Heart left ventricle (tissue), 7 donors: ENCODE measurements around the gene SPPL3.

DNA sequence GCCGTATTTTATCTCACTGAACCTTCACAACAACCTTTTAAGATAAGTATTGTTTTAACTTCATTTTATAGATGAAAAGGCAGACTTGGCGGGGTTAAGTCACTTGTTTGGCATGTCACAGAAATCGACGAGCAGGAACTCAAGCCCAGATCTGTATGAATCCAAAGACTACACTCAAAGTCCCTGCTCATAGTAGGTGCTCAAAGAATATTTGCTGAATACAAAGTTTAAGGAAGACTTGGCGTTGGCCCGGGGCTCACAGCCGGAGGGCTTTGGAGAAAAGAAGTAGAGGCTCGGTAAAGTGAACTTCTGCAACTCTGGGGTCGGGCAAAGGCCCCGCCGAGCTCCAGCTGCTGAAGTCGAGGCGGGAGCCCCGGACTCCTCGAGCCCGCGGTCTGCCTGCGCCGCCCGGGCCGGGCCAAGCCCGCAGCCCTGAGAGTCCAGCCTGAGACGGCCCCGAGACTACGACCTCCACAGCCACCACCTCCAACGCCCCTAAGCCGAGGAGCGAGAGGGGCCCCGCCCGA lies 356 bp downstream of the GCN1 start:
- PRO-cap, 6 experiments, result no peak in any of the 6 experiments
- RAMPAGE, long total RNA, 2 experiments, result no peak in any of the 2 experiments
- RRBS, result 1% methylated on average over 12 of the region's 30 CpGs

DNA sequence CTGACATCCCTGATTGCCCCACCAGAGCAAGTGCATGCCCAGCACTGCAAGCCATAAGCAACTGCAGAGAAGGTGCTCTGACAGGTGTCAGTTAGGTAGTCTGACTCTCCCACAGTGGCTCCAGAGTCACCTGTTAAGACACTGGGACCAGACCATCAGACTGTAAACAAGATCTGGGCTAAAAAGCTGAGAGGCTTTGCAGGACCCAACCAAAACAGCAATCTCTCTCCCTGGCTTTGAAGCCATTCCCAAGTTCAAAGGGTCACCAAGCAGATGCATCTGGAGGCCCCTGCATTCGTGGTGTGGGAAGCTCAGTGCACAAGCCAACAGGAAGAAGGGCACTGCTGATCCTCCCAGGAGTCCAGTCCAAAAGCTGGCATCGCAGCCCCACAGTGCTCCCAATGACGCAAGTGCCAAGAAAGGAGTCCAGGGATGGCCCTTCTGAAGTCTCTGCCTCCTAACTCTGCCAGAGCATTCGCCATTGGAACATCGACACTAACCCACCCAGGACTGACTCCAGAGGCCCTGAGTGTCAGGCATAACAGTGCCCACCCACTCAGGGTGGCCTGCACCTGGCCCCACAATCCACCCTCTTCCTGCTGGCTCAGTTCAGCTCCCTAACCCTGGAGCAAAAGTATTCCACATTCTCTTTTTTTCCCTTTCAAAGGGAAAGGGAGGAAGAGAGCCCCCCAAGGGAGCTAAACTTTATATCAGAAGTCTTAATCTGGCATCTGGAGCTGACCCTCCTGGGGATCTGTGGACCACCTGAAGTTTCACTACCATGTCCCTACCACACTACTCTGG lies 25.0 kb downstream of the PXN start:
- PRO-cap, 6 experiments, result no peak in any of the 6 experiments
- RAMPAGE, long total RNA, 2 experiments, result no peak in any of the 2 experiments
- RRBS, result no CpG with 5 or more reads among the region's 5 CpGs

- PRO-cap, 6 experiments, result peak in 5 of 6 experiments; most common plus-strand start chr12:120250251 (in 2); most common minus-strand start chr12:120249613 (in 3)
- RAMPAGE, long total RNA, 2 experiments, result start-site peak on the minus strand in 1 of 2 experiments, at chr12:120249950-120250166 at its widest, 6 to 18 reads per replicate
- RRBS, result no CpG with 5 or more reads among the region's 10 CpGs
These were observed 15.6 kb downstream of the PXN start for GRCh38 chr12:120249527-120250656.

GRCh38 chr12:120365720-120366522 lies 3.0 kb downstream of the MSI1 start:
- PRO-cap, 6 experiments, result no peak in any of the 6 experiments
- RAMPAGE, long total RNA, 2 experiments, result no peak in any of the 2 experiments
- RRBS, result no CpG with 5 or more reads among the region's 17 CpGs

DNA sequence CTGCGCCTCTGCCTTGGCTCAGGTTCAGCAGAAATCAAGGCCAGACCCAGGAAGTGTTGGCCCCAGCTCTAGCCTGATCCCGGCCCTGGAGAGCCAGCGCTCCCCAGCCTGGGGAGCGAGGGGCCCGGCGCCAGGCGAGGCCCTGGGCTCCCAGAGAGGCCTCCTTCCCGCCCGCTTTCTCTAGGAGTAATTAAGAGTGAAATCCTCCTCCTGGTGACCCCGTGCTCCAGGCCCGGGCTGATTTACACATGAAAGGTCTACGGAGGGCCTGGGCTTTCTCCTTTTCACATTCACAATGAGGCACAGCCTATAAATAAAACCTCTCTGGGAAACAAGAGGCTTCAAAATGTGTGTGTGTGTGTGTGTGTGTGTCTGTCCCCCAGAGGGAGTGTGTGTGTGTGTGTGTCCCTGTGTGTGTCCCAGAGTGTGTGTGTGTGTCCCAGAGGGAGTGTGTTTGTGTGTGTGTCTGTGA lies 23.9 kb upstream of the COX6A1 start:
- PRO-cap, 6 experiments, result peak in 4 of 6 experiments; most common plus-strand start position 96 of the sequence (in 2); most common minus-strand start position 110 of the sequence (in 1)
- RAMPAGE, long total RNA, 2 experiments, result no peak in any of the 2 experiments
- RRBS, result 11% methylated on average over 8 of the region's 12 CpGs

GRCh38 chr12:120428828-120429268 lies 9.1 kb upstream of the COX6A1 start:
- PRO-cap, 6 experiments, result no peak in any of the 6 experiments
- RAMPAGE, long total RNA, 2 experiments, result no peak in any of the 2 experiments
- RRBS, result no CpG with 5 or more reads among the region's 4 CpGs

DNA sequence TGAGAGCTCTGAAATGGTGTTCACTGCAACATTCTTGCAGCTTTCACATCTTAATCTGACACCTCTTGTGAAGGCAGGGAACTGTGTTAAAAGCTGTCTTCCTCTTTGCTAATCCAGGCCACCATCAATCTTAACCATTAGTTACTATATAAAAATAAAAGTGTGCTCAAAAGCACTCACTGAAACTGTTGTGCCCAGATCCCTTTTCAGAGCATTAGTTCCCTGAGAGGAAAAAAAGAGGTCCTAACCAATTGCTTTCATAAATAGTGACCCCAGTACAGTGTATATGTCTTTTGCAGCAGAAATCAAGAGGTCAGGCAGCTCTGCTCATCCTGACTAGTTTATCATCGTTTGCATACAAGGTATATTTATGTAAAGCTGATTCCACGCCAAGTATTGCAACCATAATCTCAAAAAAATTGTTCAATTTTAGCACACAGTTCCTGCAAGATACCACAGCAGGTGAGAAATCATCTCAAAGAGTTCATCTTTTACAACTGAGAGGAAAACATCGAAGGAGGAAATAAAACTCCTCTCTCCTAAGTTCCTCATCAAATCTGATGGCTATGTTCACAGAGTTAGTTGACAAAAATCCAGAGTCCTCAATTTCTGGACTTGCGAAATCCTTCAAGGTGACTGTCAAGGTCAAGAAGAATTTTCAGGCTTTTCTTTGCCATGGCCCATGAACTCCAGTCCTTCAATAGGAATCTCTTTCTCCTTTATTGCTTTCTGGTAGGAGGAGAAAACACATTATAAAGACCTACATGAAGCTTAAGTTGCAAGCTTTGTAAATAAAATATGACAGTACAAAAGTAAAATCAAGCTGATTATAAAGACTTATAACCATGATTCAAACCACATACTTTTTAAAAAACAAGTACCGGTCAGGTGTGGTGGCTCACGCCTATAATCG lies 1.7 kb downstream of the TRIAP1 start:
- PRO-cap, 6 experiments, result no peak in any of the 6 experiments
- RAMPAGE, long total RNA, 2 experiments, result no peak in any of the 2 experiments
- RRBS, result no CpG with 5 or more reads among the region's 7 CpGs

DNA sequence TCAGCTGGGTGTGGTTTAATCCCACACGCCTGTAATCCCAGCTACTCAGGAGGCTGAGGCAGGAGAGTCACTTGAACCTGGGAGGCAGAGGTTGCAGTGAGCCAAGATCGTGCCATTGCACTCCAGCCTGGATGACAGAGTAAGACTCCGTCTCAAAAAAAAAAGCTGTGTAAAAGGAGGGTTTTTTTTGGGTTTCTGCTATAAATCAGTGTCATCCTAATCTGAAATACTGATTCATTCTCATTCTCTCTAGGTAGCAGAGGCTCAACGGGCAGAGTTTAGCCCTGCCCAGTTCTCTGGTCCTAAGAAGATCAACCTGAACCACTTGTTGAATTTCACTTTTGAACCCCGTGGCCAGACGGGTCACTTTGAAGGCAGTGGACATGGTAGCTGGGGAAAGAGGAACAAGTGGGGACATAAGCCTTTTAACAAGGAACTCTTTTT lies 18.1 kb downstream of the RNF10 start:
- PRO-cap, 6 experiments, result no peak in any of the 6 experiments
- RAMPAGE, long total RNA, 2 experiments, result no peak in any of the 2 experiments
- RRBS, result no CpG with 5 or more reads among the region's 6 CpGs

DNA sequence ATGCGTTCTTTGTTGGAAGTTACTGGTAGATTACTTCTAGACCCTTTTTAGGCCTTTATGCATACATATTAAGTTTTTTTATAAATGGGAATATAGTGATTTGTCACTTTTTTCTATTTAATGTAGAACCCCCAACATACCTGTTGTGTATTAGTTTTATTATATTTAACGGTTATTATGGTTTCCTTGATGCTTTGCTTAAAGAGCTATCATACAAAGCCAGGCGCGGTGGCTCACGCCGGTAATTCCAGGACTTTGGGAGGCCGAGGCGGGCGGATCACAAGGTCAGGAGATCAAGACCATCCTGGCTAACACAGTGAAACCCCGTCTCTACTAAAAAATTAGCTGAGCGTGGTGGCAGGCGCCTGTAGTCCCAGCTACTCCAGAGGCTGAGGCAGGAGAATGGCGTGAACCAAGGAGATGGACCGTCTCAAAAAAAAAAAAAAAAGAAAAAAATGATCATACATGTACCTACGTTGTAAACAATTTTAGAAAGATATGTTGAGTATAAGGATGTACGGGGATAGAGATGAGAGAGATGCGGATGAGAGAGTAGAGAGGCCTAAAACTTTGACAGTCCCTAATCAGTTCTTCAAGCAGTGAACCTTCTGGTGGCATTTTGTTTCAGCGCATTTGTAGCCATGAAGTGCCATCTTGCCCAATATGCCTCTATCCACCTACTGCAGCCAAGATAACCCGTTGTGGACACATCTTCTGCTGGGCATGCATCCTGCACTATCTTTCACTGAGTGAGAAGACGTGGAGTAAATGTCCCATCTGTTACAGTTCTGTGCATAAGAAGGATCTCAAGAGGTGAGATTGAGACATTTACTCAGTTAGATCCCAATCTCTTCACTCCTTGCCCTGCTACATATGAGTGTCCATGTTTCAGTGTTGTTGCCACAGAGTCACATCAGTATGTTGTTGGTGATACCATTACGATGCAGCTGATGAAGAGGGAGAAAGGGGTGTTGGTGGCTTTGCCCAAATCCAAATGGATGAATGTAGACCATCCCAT lies 22.8 kb downstream of the RNF10 start:
- PRO-cap, 6 experiments, result no peak in any of the 6 experiments
- RAMPAGE, long total RNA, 2 experiments, result no peak in any of the 2 experiments
- RRBS, result no CpG with 5 or more reads among the region's 21 CpGs

- PRO-cap, 6 experiments, result no peak in any of the 6 experiments
- RAMPAGE, long total RNA, 2 experiments, result no peak in any of the 2 experiments
- RRBS, result no CpG with 5 or more reads among the region's 15 CpGs
These were observed 7.8 kb upstream of the POP5 start for GRCh38 chr12:120588764-120589616.

GRCh38 chr12:120641250-120641663 lies 831 bp downstream of the CABP1 start:
- PRO-cap, 6 experiments, result no peak in any of the 6 experiments
- RAMPAGE, long total RNA, 2 experiments, result no peak in any of the 2 experiments
- RRBS, result 1% methylated on average over 35 of the region's 47 CpGs

DNA sequence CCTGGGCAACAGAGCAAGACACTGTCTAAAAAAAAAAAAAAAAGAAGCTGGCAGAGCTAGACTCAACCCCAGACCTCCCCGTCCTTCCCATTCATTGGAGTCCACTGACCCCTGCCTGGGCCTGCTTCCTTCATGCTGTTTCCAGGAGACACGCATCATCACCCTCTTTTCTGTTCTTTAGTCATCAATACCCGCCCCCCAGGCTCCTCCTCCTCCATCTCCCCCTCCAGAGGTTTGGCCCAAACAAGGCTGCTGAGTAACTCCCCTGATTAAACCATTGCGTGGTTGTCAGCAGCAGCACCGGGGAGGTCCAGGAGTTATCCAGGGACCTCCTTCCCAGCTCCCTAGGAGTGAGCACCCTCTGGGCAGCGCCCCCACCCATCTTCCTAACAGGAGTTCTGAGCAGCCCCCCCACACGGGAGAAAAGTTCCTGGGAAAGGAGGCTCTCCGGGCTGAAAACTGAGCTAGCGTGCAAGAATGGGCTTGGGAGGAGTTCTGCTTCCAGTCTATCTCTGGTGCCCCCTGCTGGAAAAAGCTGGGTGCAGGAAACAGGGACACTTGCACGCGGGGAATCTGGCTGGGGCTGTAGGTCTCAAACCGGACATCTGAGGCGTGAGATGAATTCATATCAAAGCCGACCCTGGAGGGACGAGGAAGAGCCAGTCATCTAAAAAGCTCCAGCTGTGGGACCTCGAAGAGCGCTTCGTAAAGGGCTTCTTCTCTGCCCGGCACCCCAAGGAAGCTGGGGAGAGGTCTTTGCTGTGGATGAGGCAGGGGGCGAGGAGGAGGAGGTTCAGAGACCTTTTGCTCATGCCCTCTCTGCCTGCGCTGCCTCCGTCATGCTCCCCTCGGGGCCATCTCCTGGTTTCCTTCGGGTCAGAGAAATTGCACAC lies 8.7 kb downstream of the CABP1 start:
- PRO-cap, 6 experiments, result peak in 6 of 6 experiments; most common plus-strand start position 272 of the sequence (in 6); most common minus-strand start position 461 of the sequence (in 5)
- RAMPAGE, long total RNA, 2 experiments, result no peak in any of the 2 experiments
- RRBS, result 1% methylated on average over 2 of the region's 24 CpGs

DNA sequence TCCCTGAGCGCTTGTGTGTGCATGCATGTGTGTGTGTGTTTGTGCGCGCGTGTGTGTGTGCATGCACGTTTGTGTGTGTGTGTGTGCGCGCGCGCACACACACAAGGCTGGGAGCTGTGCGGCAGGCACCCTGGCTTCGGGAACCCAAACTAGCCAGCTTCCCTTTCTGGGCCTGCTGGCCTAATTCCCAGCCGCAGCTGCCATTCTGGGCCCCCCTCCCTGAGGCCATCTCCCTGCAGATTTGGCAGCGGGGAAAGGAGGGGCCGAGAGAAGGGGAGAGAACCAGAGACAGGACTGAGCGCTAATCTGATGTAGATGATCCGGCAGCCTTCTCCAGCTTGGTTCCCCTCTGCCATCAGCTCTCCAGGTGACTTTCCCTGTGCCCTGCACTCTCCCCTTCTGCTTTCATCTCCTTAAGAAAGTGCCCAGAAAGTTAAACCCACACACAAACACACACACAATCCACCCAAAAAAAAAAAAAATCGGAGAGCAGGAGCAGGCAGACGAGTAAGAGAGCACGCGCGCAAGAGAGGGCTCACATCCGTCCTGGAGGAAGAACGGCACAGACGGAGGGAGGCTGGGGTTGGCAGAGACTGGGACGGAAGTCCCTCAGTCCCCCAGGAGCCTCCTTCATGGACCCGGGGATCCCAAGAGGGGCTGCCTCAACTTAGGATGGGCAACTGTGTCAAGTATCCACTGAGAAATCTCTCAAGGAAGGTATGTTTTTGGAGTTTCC lies 9.7 kb downstream of the CABP1 start:
- PRO-cap, 6 experiments, result peak in 6 of 6 experiments; most common plus-strand start position 538 of the sequence (in 5); most common minus-strand start position 151 of the sequence (in 2)
- RAMPAGE, long total RNA, 2 experiments, result no peak in any of the 2 experiments
- RRBS, result no CpG with 5 or more reads among the region's 26 CpGs

GRCh38 chr12:120687757-120688577 lies 1.0 kb downstream of the MLEC start:
- PRO-cap, 6 experiments, result peak in 1 of 6 experiments; most common plus-strand start chr12:120688101 (in 1); most common minus-strand start chr12:120688044 (in 1)
- RAMPAGE, long total RNA, 2 experiments, result no peak in any of the 2 experiments
- RRBS, result no CpG with 5 or more reads among the region's 23 CpGs

DNA sequence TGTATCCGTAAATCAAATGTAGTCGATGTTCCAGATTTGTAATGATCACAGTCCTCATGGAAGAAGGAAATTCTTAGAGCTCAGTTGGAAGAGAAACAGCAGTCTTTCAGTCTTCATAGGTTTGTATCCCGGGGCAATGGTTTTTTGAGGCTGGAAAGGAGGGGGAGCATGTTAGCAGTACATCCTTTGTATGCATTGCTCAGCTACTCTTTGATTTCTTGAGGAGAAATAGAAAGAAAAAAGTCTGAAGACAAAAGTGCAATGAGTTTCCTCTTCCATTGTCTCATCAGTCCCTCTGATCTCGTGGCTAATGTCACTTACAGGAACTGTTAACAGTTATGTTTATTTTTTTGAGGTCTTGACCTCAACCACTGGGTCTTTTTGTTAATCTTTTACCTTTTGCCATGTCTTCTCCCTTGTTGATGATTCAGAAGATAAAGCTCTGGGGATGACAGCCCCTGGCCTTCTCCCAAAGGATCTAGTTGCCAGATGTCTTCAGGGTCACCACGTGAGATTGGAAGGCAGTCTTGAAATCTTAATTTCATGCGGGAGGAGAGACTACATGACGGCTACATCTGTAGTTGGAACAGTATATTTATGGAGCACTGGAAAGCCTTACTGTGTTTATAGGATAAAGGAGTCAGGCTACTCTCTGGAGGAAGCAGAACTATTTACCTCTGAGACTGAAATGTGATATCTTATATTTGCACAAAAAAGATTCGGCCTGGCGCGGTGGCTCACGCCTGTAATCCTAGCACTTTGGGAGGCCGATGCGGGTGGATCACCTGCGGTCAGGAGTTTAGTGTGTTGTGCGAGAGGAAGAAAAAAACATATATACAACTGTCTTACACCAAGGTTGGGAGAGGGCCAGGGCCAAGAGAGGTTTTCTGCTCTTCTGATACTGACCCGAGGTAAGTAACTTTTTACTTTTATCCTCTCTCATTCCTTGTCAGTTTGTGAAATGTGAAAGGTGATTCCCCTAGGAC lies 5.6 kb downstream of the MLEC start:
- PRO-cap, 6 experiments, result no peak in any of the 6 experiments
- RAMPAGE, long total RNA, 2 experiments, result no peak in any of the 2 experiments
- RRBS, result no CpG with 5 or more reads among the region's 16 CpGs

DNA sequence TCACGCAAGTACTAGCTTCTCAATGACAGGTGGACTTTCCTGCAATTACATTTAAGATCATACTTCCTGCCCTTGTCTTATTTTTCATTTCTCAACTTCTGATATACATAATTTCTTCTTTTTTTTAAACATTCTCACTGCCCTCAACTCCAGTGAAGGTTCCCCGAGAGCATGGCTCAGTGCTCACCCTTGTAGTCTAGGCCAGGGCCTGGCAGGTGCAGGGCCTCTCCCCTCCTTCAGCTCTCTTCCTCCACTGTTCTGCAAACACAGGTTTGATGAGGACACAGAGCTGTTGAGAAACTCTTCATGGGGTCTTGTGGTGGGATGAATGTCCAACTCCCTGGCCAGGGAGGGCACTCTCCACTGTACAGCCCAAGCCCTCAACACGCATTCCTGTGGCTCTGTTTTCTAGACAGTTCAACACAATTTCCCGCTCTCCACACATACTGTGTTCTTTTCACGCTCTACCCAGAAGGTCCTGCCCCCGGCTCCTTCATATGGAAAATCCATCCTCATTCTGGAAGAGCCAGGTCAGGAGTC lies 45.9 kb downstream of the ACADS start:
- PRO-cap, 6 experiments, result no peak in any of the 6 experiments
- RAMPAGE, long total RNA, 2 experiments, result no peak in any of the 2 experiments
- RRBS, result no CpG with 5 or more reads among the region's 6 CpGs

DNA sequence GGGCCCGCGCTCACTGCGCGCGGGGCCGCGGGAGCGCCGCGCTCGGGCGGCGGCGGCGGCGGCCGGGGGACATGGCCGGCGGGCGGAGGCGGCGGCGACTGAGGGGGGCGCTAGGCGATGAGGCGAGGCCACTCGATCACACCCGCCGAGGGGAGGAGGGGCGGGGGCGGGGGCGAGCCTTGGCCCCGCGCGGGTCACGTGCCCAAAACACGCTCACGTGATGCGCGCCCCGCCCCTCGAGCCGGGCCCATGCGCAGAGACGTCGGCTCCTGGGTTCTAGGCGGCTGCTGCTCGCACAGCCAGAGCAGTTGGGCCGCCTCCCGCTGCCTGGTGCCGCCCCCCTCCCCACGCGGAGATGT lies at the start of gene SPPL3:
TSS of gene SPPL3 (minus strand) at position 155 of the 359 bp plus-strand sequence.
- PRO-cap, 6 experiments, result peak in 6 of 6 experiments; most common plus-strand start position 256 of the sequence (in 6); most common minus-strand start position 100 of the sequence (in 4)
- RAMPAGE, long total RNA, 2 experiments, result no peak in any of the 2 experiments
- RRBS, result no CpG with 5 or more reads among the region's 53 CpGs

GRCh38 chr12:121131917-121132513 lies 661 bp upstream of the P2RX7 start:
- PRO-cap, 6 experiments, result no peak in any of the 6 experiments
- RAMPAGE, long total RNA, 2 experiments, result no peak in any of the 2 experiments
- RRBS, result no CpG with 5 or more reads among the region's 5 CpGs

- PRO-cap, 6 experiments, result no peak in any of the 6 experiments
- RAMPAGE, long total RNA, 2 experiments, result no peak in any of the 2 experiments
- RRBS, result no CpG with 5 or more reads among the region's 13 CpGs
These were observed 22.2 kb downstream of the P2RX7 start for GRCh38 chr12:121154820-121155358.

- PRO-cap, 6 experiments, result no peak in any of the 6 experiments
- RAMPAGE, long total RNA, 2 experiments, result no peak in any of the 2 experiments
- RRBS, result 1% methylated on average over 13 of the region's 56 CpGs
These were observed 704 bp downstream of the RNF34 start for GRCh38 chr12:121400240-121401403.